ENCODE results near the gene PHF1.

DNA sequence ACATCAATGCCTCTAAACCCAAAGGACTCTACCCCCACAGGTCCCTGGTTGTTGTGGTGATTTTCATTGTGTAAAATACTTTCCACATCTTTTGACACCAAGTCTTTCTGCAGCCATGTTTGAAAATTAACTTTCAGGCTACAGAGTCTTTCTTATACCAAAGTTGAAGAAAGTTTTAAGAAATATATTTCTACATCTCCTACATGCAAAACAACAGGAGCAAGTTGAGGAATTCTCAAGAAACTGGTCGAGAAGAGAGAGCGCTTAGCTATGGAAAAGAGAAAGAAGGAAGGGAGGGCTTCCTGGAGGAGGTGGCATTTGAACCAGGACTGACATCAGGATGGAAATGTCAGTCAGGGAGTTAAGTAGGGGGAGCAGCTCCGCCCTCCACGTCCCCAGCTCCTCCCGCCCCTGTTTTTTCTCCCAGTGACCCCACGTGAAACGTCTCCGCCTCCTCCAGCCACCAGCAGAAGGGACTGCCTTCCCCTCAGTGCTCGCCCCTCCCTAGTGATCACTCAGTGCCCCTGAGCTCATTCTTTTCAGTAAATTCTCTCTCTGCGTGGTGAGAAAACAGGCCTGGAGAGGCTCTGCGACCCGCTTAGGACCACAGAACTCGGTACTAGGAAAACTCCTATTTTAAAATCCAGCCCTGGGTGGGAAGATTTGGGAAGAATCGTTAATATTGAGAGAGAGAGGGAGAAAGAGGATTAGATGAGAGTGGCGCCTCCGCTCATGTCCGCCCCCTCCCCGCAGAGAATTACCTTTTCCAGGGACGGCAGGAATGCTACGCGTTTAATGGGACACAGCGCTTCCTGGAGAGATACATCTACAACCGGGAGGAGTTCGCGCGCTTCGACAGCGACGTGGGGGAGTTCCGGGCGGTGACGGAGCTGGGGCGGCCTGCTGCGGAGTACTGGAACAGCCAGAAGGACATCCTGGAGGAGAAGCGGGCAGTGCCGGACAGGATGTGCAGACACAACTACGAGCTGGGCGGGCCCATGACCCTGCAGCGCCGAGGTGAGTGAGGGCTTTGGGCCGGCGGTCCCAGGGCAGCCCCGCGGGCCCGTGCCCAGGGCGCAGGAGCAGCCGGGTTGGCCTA is 4.5 kb downstream of the HLA-DPB1 start:
- RRBS, result 93% methylated on average over 10 of the region's 47 CpGs

- RRBS, result 98% methylated on average over 6 of the region's 22 CpGs
Observed at GRCh38 chr6:33203690-33204624, 498 bp upstream of the HSD17B8 start.

DNA sequence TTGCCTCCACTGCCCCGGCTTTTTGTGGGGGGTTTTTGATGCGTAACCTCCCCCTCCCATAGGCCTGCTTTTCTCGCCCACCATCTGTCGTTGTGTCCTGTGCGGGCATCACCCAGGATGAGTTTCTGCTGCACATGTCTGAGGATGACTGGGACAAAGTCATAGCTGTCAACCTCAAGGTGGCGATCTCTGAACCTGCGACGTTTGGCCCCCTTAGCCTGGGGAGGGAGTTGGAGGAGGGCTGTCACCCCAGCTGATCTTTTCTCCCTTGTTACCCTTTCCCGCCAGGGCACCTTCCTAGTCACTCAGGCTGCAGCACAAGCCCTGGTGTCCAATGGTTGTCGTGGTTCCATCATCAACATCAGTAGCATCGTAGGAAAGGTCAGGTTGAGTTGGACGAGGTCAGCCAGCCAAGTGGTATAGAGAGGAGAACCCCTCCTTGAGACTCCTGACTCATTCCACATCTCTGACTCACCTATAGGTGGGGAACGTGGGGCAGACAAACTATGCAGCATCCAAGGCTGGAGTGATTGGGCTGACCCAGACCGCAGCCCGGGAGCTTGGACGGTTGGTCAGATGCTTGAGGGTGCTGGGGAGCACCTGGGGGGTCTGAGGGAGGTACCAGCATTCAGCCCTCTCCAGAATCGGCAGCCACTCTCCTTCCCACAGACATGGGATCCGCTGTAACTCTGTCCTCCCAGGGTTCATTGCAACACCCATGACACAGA is 868 bp downstream of the HSD17B8 start:
- RRBS, result no CpG with 5 or more reads among the region's 18 CpGs

DNA sequence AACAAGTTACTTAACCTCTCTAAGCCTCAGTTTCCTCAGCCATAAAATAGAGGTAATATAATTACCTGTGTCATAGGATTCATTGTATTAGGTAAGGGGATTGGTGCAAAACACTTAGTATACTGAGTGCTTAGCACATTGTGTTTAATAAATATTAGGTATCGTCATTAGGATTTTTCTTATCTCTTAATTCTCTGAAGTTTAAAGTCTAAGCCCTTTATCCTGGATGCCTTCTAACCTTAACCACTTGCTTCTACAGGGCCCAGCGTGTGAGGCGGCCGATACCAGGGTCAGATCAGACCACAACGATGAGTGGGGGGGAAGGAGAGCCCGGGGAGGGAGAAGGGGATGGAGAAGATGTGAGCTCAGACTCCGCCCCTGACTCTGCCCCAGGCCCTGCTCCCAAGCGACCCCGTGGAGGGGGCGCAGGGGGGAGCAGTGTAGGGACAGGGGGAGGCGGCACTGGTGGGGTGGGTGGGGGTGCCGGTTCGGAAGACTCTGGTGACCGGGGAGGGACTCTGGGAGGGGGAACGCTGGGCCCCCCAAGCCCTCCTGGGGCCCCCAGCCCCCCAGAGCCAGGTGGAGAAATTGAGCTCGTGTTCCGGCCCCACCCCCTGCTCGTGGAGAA is 2.7 kb downstream of the RING1 start:
- RRBS, result 92% methylated on average over 2 of the region's 18 CpGs

GRCh38 chr6:33282098-33283086 is 5.5 kb downstream of the B3GALT4 start:
- RRBS, result no CpG with 5 or more reads among the region's 14 CpGs

- RRBS, result 97% methylated on average over 2 of the region's 11 CpGs
Observed at GRCh38 chr6:33304418-33304900, 5.7 kb upstream of the RGL2 start.

- RRBS, result 2% methylated on average over 27 of the region's 45 CpGs
Observed at GRCh38 chr6:33410957-33411412, at the start of gene PHF1. TSS of gene PHF1 (plus strand) at chr6:33411014.

DNA sequence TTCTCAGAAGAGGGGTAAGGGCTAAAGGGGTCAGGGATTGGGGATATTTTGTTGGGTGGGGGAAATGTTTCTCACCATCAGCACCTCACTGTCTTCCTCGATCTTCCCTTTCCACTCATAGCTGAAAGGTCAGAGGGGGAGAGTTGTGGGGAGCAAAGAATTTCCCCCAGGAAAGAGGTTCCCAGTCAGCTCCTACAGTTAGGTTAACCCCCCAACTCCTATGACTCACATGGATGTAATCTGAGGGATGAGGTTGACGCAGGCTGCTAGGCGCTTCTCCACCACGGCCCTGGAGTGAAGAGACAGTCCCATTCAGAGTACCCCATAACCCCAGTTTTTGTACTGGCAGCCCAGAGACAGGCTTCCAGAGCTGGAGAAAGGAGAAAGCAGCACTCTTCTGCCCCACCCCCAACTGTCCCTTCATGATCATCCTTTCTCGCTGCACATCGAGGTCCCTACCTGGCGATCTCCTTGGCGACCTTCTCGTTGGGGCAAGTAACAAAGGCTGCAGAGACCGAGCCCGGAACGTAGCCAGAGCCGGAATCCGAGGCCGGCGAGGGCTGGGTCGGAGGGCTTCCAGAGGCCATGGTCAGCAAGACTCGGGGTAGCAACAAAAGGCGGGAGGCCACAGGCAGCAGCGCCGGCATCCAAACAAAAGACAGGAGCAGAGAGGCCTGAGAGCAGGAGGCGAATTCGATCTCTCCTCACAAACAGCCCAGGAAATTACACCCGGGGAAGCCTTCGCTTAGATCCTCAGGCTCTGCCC is 702 bp downstream of the CUTA start:
- RRBS, result 2% methylated on average over 7 of the region's 25 CpGs

- RRBS, result no CpG with 5 or more reads among the region's 11 CpGs
Observed at GRCh38 chr6:33428444-33429065, 8.7 kb downstream of the SYNGAP1 start.

DNA sequence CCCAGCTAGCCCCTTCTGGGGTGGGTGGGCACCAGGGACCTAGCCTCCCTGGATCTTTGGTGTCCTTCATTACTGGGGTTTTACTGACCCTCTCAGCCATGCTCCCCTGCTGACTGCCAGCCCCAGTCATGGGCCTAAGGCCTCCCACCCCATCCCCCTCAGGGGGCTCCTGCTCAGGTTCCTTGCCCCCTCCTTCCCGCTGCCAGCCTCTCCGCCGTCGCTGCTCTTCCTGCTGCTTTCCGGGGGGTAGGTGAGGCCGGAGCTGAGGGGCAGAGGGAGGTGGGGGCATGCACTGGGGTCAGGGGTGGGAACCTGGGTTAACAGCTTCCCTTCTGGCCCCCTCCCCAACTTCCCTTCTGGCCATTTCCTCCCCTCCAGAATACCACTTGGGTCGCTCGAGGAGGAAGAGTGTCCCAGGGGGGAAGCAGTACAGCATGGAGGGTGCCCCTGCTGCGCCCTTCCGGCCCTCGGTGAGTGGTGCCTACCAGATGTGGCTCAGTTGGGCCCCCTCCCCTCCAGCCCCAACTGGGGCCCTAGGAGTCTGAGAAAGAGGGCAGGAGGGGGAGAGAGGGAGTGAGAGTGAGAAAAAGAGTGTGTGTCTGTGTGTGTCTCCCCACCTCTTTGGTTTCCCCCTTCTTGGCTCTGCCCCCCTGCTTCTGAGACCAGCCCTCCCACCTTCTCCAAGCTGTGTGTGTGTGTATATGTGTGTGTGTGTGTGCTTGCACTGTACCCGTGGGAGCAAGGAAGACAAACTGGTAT is 12.1 kb downstream of the SYNGAP1 start:
- RRBS, result no CpG with 5 or more reads among the region's 12 CpGs

DNA sequence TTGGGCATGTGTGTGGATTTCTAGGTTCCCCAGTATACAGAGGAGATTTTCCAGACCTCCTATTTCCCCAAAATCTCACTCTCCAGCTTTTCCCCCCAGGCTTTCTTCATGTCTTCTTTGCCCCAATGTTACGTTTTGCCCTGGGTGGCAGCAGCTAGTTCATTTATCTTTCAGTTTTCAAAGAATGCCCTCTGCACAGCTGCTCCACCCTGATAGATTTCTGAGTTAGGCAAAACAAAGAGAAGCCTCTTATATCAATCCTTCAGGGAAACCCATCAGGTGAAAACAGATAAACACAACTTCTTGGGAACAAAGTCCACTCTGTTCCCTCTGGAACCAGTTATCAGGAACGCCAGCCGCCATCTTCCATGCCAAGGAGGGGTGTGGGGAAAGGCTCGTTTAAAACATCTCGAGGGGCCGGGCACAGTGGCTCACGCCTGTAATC is 33.9 kb downstream of the ZBTB9 start:
- RRBS, result no CpG with 5 or more reads among the region's 7 CpGs

DNA sequence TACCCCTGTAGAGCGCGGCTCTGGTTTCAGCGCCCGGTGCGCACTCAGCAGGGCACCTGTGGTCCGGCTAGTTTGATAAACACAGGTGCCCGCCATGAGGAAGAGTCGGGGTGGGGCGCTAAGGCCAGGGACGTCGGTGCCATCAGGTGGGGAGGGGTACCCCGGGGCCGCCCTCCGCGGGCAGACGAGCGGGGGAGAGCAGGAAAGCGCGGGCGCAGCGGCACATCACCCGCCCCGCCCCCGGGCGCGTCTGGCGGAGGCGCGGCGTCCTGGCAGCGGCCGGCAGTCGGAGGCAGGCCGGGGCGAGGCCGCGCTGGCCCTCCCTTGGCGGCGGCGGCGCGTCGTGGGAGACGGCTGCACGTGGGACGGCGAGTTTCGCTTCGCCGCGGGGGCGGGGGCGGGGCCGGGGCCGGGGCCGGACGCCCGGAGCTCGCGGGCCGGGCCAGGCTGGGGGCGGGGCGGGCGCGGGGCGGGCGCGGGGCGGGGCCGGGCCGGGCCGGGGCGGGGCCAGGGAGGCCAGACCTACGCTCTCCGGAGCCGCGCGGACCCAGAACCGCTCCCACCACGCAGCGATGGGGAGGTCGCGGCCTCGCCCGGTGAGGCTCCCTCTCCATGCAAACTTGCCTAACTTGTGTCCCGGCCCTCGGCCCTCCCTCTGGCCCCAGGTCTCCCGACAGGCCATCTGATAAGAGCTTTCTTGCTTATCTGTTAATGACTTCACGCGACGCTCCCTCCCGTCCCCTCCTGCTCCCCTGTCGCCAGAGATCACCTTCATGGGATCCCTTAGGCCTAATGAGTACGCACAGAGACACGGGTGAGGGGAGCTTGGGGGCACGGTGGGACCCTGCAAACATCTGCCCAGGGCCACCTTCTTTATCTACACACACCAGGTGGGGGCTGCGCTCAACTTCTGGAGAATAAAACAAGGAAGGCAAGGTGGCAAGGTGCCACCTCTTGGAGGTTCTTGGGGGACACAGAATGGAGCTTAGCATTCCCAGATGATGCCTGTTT is 12.5 kb downstream of the ITPR3 start:
- RRBS, result 3% methylated on average over 62 of the region's 97 CpGs

- RRBS, result no CpG with 5 or more reads among the region's 4 CpGs
Observed at GRCh38 chr6:33673498-33673877, 38.0 kb downstream of the UQCC2 start.

- RRBS, result no CpG with 5 or more reads among the region's 24 CpGs
Observed at GRCh38 chr6:33686778-33687642, 24.5 kb downstream of the UQCC2 start.

GRCh38 chr6:33727713-33729180 is 16.7 kb upstream of the UQCC2 start:
- RRBS, result no CpG with 5 or more reads among the region's 30 CpGs

DNA sequence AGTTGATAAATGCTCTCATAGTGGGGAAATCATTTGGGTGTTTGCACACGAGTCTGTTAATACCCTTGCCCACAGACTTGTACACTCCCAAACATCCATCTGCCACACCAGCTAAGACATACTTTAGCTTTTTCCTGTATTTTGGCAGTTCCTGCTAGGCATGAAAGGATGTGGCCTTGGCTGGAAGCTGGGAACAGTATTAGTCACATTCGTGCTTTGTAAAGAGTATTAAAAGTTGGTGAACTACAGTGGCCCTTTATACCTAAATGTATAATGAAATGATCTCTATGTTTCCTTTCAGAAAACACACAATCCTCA is 1.6 kb downstream of the LEMD2 start:
- RRBS, result no CpG with 5 or more reads among the region's 2 CpGs

DNA sequence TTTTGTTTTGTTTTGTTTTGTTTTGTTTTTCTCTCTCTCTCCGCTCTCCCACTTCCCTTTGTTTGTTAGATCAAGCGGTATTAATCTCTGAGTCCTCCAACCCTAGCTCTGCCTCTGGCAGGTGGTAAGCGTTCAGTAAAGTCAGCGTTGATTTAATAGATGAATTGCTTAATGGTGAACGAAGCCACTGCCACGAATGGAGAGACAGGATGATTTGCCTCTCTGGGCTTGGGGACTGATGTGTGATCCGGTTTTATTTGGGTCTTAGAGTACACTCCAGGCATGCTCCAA is 349 bp upstream of the LEMD2 start:
- RRBS, result no CpG with 5 or more reads among the region's 7 CpGs

GRCh38 chr6:34016414-34016865 is 129.4 kb downstream of the GRM4 start:
- RRBS, result no CpG with 5 or more reads among the region's 7 CpGs

GRCh38 chr6:34143557-34144637 is 2.0 kb downstream of the GRM4 start:
- RRBS, result 42% methylated on average over 40 of the region's 81 CpGs

DNA sequence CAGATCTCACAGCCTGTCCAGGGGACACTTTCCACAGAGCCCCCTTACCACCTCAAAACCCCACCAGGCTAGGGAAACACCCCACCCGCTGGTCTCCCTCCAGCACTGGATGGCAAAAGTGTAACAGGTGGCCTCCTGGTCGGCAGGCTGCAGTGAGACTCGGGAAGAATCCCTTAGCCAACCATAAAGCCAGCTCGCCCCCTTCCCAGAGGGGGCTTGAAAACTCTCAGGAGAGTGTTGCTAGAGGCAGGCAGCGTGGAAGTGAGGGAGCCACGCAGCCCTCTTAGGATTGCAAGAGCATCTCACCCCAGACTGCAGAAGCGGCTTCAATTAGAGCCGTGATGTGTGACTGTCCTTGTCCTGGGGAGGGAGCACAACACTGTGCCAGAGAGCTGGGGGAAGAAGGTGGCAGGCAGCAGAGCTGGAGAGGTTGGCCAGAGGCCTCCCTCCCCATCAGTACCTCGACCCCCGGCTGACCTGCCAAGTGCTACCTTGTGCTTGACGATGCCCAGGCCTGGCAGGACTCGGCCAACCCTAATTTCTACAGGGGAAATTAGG is 462 bp upstream of the GRM4 start:
- RRBS, result no CpG with 5 or more reads among the region's 12 CpGs

Measured in NB4 (cell line).